Jurkat, Clone E6-1 (cell line): ENCODE results near the gene PGAP3.

GRCh38 chr17:39633616-39634205 is 3.2 kb upstream of the STARD3 start:
- RRBS = no CpG with 5 or more reads among the region's 7 CpGs

DNA sequence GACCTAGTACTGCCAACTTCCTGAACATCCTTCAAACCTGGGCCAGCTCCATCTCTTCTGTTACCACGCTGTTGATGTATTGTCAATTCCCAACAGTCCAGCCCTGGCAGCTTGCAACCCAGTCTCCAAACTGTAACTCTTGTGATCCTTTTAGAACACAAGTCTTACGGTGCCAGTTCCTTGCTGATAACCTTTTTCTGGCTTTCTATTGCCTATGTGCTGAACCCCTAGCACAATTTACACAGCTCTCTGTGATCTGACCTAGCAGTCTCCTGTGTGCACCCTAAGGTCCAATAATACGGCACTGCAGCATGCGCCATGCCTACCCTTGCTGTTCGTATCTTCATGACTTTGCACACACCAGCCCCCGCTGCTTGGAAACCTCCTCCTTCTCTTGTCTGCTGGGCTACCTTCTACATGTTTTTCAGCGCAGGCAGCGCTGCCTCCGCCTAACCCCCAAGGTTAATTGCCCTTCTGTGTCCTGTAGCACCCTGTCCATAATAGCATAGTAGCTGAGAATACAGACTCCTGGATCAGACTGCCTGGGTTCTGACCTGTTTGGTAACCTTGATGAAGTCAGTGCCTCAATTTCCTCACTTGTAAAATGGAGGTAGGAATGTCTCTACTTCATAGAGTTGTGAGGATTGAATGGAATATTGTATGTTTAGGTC is 1.3 kb downstream of the STARD3 start:
- RRBS = no CpG with 5 or more reads among the region's 9 CpGs

DNA sequence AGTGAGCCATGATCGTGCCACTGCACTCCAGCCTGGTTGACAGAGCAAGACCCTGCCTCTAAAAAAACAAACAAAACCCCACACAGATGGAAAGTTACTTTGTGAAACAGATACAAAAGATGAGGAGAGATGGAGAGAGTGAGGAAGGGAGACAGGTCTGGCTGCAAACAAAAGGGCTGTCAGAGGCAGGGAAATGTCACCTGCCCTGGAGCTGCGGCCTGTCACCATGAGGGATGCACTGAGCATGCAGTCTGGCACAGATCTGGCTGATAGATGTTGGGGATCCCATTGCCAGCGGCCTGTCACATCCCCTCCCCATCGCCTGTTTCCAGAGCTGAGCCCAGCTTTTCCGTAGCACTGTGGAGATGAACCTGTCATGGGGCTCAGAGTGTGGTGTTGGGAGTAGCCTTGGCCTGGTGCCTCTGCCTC is 13.8 kb downstream of the STARD3 start:
- RRBS = no CpG with 5 or more reads among the region's 5 CpGs

DNA sequence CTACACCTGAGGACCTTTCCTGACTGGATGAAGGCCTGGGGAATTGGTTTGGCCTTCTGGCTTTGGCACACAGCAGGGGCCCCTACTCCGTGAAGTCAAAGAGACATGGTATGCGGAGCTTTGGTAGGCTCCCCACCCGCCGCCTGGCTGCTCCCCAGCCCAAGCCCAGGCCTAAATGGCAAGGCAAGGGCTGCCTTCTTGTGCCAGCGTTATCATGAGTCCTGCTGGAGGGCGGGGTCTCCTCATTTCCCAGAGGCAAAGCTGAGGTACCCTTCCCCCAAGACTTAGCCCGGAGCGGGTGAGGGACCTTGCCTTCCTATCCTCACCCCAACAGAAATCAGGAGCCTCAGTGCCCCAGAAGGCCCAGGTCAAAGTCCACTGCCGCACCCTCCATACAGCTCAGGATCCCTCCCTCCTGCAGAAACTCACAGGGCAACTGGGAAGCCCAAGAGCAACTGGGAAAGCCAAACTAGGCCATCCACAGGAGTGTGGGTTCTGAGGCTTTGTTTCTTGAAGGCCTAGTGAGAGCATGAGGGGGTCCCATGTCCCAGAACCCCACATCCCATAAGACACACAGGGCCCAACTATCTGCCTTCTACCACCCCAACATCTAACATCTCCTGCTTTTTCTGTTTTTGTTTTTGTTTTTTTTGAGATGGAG is 9.4 kb downstream of the PGAP3 start:
- RRBS = no CpG with 5 or more reads among the region's 9 CpGs

- RRBS = 20% methylated on average over 1 of the region's 7 CpGs
These were observed 8.4 kb downstream of the PGAP3 start for GRCh38 chr17:39679275-39679953.

DNA sequence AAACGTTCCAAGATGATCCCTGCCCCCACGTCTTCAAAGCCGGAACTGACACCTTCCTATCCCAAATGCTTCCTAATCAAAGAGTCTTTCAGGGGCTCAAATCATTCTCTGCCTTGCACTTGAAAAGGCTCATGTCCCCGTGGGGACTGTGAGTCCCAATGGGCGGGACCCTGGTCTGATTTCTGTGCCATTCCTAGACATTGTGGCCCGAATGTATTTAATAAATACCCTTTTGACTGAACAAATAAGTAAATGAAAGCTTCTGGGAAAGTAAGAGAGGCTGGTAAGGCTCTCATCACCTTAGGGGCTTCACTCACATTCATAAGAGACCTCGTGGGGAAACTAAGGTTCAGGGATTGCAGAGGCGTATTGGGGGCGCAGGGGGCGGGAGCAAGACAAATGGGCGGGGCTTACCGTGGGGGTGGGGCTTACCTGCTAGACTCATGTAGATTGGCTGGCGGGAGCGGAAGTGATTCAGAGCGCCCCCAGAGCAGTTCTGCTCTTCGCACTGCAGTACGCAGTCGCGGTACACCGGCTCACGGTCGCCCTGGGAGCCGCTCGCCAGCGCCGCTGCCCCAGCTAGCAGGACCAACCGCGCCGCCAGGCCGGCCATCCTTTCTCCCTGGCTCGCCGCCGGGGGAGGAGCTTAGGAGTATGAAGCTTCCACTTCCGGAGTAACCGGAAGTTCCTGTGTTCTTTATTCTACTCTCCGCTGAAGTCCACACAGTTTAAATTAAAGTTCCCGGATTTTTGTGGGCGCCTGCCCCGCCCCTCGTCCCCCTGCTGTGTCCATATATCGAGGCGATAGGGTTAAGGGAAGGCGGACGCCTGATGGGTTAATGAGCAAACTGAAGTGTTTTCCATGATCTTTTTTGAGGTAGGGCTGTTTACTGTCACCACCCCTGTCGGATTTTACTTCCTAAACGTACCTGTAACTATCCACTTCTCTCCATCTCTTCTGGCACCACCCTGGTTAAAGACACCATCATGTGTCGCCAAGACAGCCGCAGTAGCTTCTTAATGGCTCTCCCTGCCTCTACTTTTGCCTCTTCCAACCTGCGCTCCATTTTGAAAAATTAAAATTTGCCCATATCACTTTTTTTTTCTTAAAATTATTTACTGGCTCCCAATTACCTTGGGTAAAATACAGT is at the start of gene PGAP3:
PGAP3 (minus strand) TSS at position 656 of the 1,151 bp plus-strand sequence.
- RRBS = 14% methylated on average over 13 of the region's 49 CpGs

GRCh38 chr17:39695999-39696548 is 3.8 kb upstream of the ERBB2 start:
- RRBS = no CpG with 5 or more reads among the region's 11 CpGs

DNA sequence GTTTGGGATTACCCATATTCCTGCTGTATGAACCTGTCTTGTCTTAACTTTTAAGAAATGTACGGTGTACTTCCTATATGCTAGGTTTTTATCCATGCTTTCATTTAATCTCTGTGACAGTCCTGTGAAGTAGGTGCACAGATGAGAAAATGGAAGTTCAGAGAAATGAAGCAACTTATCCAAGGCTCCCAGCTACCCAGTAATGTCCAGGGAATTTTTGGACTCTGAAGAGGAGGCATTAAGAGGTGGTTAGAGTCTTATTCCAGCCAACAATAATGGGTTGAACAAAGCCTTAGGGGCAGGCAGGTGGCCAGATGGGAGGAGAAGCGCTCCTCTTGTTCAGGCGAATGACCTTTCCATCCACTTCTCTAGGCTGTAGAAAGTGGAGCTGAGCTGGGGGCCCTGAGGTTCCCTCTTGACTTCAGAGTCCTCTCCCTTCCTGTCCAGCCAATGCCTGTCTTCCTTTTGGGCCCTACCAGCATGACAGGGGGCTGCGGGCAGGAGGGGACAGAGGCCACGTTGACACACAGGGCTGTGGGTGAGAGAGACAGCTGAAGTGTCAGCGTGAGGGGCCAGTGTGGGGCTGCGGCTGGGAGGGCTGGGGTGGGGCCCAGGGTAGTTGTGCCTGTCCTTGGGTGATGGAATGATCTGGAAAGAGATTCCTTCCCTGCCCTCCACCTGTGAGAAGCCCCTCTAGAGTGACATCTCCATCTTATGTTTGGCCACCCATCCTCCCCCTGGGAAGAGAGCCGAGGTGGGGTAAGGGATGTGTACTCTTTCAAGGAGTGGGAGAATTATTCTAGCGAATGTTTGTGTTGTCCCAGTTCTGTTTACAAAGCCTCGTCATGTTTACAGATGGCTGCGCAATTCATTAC is 3.0 kb downstream of the ERBB2 start:
- RRBS = no CpG with 5 or more reads among the region's 11 CpGs

- RRBS = no CpG with 5 or more reads among the region's 11 CpGs
These were observed 5.2 kb downstream of the ERBB2 start for GRCh38 chr17:39704817-39705676.

DNA sequence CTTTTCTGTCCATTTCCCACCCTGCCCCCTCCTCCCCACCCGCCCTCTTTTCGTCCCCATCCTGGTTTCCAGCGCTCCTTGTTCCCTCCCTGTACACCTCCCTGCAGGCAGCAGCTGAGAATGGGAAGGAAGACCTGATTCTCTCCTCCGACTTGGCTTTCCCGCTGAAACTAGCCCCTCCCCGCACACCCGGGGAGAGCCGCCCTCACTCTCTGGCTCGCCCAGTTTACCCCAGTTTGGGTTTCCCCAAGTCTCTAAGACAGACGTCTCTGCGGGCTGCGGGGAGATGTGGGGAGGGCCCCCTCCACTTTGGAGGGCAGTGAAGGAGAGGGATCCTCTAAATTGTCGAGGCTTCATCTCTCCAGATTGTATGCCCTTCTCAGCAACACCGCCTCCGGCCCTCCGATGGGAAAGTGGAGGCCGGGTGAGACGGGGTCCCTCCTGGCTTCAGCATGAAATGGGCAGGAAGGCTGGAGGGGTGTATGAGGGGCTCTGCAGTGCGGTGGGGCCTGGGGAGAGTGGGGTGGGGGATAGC is 830 bp downstream of the GRB7 start:
- RRBS = no CpG with 5 or more reads among the region's 19 CpGs

GRCh38 chr17:39759046-39759580 is 21.4 kb downstream of the GRB7 start:
- RRBS = no CpG with 5 or more reads among the region's 9 CpGs

GRCh38 chr17:39792939-39793354 is 55.2 kb downstream of the GRB7 start:
- RRBS = no CpG with 5 or more reads among the region's 6 CpGs

DNA sequence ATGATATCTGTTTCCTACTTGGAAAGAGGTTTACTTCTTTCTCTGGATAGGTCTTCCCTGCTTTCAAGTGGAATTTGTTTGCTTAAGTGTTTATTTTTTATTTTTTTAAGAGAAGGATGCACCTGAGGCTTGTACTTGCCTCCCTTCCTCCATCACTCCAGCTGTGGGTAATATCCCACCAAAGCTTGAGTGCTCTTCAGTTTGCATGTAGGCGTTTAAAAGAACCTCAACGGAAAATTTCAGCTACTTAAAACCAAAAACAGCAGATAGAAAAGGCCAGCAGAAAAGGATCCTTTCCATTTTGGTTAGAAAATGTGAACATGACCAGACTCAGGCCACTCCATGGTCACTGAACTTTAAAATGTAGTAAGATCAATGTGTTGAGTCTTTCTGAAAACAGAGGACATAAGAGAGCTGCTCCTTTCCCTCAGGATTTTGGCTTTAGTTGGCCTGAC is 57.0 kb downstream of the GRB7 start:
- RRBS = no CpG with 5 or more reads among the region's 2 CpGs

DNA sequence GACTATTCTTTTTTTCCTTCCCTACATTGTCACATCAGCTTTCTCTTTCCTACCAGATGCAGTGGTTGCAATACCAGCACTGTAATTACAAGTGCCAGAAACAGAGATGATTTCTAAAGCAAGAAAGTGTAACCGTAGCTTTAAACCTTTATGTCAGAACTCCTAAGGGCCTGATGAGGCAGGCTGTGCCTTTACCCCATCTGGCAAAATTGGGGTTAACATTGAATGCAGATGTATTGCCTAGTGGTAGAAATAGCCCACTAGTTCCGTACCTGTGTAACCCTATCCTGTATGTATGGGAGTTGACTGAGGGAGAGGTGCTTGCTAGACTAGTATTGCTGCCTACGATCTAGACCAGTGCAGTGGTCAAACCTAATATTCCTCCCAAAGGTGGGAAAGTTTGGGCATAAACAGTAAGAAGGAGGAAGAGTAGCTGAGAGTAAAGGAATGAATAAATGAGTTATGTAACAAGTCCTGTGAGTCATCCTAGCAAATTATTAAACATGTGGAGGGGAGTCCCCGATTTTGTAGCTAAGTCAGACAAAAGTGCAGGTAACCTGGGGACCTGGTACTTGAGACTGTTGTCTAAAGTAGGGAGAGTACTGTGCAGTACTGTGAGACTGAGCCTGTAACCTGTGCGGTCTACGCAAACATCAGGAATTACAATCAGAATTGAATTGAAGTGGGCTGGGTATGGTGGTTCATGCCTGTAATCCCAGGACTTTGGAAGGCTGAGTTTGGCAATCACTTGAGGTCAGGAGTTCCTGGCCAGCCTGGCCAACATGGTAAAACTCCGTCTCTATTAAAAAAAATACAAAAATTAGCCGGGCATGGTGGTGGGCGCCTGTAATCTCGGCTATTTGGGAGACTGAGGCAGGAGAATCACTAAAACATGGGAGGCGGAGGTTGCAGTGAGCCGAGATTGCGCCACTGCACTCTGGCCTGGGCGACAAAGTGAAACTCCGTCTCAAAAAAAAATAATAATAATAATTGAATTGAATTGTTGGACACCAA is 35.8 kb downstream of the IKZF3 start:
- RRBS = no CpG with 5 or more reads among the region's 15 CpGs

GRCh38 chr17:39943973-39944606 is 16.6 kb downstream of the LRRC3C start:
- RRBS = 86% methylated on average over 8 of the region's 22 CpGs

DNA sequence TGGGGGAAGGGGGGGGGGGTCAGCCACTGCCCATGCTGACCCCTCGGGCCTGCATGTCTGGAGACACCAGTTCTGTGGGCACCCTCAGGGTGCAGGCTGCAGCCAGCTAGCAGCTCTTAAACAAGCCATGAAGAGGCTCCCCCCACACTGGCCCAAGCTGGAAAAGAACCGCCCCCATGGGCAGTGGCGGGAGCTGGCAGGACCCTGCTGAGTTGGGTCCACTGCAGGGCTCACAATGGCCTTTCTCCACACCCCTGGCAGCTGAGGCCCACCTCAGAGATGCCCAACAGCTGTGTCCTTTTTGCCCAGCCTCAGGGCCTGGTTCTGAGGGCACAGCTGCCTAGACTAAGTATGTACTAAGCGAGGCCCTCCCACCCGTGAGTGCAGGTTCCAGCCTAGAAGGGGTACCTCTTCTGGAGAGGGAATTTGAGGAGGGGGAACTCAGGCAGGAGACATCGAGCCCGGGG is 3.0 kb downstream of the THRA start:
- RRBS = no CpG with 5 or more reads among the region's 7 CpGs

DNA sequence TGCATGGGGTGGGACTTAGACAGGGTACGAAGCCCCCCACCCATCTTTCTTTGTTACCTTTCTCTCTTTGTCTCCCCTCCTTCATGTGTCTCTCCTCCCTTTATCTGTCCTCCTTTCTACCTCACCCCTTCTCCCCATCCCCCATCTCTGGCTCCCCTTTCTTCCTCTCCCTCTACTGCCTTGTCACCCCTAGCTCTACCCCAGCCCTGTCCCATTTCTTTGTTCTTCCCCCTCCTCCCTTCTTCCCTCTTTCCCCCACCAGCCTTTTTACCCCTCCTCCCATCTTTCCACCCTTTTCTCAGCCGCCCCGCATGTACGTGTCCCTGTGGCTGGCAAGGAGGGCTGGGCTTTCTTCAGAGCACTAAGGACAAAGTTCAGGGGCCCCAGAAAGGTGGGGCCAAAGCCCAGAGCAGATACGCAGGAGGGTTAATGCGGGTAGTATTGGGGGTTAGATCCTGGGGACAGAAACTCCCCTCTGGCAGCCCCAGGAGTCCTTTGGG is 8.1 kb downstream of the THRA start:
- RRBS = no CpG with 5 or more reads among the region's 6 CpGs

GRCh38 chr17:40092352-40092979 is 7.9 kb downstream of the NR1D1 start:
- RRBS = no CpG with 5 or more reads among the region's 7 CpGs

DNA sequence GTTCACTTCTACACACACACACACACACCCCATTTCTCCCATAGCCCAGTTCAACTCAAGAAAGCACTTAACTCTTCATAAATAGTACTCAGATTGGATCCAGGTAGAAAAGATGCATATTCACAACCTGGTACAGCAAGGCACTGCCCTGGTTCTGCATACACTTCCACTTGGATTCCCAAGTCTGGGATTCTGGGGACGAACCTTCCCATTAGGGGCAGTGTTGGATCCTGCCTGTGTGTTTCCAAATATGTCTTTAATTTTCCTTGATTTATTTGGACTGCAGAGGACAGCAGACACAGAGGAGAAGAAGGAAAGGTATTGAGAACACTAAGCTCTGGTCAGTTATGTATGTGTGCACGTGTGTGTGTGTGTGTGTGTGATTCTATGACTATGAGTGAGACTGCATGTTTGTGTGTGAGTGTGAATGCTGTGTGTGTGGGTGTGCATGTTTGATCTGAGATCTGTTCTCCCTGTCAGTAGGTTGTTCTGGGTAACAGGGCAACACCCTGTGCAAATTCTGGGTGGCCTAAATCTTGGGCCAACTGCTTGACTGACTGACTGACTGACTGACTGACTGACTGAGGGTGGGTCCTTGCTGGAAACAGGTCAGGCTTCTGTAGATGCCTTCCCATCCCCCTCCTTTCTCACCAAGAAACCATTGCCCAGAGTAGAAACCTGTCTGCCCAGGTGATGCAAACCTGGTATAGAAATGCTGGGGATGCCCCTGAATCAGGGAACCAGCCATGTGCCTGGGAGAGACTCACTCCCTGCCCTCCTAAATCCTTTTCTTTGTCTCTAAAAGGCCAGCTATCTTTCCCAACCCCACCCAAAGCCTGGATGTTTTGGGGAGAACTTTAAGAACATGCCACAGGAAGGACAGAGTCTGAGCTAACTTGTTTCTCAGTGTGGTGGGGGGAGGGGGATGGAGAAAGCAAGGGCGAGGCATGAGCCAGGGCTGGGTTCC is 4.2 kb upstream of the NR1D1 start:
- RRBS = no CpG with 5 or more reads among the region's 3 CpGs

DNA sequence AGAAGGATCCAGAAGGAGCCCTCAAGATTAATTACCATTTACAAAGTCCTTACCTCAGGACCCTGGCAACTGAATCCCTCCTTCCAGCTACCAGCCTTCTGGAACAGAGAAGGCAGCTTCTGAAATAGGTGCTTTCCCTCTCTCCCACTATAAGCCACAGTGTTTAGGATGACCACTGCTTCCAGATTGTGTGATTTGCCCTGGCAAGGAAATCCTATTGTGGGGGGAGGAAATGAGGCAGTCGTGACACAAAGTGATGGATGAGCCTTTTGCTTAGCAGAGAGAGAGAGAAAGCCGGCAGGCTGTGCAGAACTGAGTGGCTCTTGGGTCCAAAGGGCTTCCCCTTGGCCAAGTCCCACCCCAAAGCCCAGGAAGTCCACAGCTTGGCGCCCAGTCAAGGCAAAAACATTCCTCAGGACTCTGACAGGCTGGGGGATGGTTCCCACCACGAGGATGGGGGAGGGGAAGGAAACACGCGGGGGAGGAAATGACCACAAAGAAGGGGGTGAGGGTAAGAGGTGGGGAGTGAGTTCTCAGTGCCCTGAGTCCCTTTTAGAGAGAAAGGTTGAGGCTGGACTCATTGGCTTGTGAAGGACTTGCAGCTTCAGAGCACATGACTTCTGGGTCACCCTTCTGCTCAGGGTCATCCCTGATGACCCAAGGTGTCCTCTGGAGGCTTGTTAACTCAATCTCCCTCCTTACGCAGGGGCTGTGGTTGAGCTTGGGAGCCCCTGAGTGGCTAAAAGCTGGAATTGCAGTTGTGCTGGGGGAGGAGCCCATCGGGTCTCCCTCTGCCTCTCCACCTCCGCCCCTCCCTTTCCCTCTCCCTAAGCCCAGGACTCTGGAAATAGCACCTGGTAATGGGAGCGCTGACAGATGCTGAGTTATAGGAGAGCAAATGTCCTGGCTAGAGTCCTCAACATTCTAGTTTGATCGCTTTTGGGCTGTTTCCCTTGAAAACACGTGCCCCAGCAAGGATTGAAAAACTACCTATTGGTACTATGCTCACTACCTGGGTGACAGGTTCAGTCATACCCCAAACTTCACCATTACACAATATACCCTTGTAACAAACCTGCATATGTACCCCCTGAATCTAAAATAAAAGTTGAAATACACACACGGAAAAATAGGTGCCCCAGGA is 10.3 kb upstream of the MSL1 start:
- RRBS = no CpG with 5 or more reads among the region's 13 CpGs